ENCODE measurements around the gene ADGRD1.

- CAGE, long polyA plus RNA = no peak
- RRBS = no CpG with 5 or more reads among the region's 22 CpGs
These were observed 35.2 kb downstream of the SCARB1 start for GRCh38 chr12:124828177-124829211.

GRCh38 chr12:124938399-124939047 lies 24.1 kb upstream of the UBC start:
- CAGE, long polyA plus RNA = no peak
- RRBS = no CpG with 5 or more reads among the region's 8 CpGs

GRCh38 chr12:124992824-124993274 lies 596 bp upstream of the BRI3BP start:
- CAGE, long polyA plus RNA = no peak
- RRBS = no CpG with 5 or more reads among the region's 12 CpGs

DNA sequence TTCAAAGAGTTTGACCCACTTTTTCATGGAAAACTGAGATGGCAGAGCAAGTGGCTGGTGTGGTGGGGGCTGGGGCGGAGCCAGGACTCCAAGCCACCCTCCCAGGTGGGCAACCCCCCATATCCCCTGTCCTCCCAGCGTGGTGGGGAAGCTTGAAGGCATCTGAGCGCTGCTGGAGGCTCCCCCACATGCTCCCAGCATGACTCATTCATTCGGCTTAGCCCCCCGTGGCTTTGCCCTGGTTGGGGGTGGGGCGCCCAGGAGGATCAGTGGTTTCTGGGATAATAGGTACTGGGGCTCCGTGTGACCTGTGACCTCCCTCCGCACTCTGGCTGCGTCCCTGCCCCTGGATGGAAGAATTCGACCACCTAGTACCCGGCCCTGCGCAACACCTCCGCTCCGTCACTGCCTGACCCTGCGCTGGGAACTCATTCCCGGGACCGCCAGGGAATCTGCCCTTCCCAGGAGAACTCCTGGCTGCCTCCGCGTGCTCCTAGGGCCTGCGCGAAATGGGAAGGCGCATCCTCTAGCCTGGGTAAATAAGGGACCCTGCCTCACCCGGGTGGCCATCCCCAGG lies 887 bp upstream of the TMEM132B start:
- CAGE, long polyA plus RNA = no peak
- RRBS = 34% methylated on average over 7 of the region's 23 CpGs

DNA sequence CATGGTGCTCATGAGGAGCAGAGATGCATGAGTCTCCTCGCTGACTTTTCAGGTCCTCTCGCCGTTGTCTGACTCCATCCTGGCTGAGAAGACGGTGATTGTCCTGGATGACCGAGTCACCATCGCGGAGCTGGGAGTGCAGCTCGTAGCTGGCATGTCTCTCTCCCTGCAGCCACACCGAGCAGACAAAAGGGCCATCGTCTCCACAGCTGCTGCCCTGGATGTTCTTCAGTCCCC lies 466.1 kb downstream of the TMEM132B start:
- CAGE, long polyA plus RNA = no peak
- RRBS = no CpG with 5 or more reads among the region's 10 CpGs

DNA sequence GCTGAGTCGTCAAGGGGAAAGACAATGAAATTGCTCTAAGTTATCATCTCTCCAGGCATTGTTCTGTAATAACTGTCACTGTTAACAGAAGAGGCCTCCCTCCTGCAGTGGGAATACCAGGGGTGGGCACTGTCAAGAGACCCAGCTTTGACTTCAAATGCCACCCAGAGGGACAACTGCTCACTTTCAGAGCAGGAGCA lies 1256.1 kb downstream of the TMEM132B start:
- CAGE, long polyA plus RNA = no peak
- RRBS = no CpG with 5 or more reads among the region's 1 CpG

DNA sequence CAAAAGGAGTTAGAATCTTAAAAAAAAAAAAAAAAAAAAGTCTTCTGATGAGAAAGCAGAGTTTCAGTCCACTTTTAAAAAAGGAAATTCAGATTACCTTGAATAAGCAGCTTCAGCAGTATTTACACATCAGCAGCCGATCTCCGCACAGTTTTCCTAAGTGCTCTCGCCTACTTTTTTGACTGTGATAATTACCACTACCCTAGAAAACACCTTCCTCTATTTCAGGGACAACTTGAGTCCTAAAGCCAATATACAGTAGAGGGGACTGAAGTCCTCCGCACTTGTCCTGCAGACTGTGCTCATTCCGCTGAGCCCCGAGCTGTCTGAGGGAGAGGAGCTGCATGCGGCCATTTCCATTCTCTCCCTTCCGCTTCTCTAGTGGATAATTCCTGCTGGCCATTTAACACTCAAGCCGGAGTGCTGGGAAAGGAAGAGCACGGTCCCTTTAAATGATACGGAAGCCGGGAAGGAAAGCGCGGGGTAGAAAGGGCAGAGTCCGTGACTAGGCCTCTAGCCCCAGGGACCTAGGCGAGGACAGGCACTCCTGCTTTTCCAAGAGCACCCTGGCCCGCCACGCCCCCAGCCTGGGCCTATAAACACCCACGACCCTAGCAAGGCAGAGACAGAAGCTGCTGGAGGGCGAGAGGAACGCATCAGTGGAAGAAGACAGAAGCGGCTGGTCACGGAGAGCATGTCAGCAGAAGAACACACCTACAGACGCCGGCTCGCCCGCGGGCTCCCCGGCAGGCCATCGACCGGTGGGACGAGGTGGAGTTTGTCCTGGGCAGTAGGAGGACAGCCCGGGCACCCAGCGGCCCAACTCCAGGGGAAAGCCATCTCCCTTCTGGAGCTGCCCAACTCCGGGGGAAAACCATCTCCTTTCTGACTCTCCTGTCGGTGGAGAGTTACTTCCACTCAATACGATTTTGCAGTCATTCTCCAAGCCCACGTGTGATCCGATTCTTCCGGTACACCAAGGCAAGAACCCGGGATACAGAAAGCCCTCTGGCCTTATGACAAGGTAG lies 1206.7 kb upstream of the TMEM132C start:
- CAGE, long polyA plus RNA = no peak
- RRBS = 73% methylated on average over 9 of the region's 41 CpGs

GRCh38 chr12:127163013-127163341 lies 1104.0 kb upstream of the TMEM132C start:
- CAGE, long polyA plus RNA = no peak
- RRBS = no CpG with 5 or more reads among the region's 1 CpG

DNA sequence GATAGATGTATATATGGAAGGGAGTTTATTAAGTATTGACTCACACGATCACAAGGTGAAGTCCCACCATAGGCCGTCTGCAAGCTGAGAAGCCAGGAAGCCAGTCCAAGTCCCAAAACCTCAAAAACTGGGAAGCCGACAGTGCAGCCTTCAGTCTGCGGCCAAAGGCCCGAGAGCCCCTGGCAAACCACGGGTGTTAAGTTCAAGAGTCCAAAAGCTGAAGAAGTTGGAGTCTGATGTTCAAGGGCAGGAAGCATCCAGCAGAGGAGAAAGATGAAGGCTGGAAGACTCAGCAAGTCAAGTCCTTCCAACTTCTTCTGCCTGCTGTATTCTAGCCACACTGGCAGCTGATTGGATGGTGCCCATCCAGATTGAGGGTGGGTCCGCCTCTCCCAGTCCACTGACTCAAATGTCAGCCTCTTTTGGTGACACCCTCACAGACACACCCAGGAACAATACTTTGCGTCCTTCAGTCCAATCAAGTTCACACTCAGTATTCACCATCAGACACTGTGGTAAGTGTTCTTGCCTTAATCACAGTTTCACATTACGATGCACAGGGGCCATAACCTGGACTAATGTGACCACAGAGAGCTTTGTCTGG lies 1084.8 kb upstream of the TMEM132C start:
- CAGE, long polyA plus RNA = no peak
- RRBS = no CpG with 5 or more reads among the region's 9 CpGs

DNA sequence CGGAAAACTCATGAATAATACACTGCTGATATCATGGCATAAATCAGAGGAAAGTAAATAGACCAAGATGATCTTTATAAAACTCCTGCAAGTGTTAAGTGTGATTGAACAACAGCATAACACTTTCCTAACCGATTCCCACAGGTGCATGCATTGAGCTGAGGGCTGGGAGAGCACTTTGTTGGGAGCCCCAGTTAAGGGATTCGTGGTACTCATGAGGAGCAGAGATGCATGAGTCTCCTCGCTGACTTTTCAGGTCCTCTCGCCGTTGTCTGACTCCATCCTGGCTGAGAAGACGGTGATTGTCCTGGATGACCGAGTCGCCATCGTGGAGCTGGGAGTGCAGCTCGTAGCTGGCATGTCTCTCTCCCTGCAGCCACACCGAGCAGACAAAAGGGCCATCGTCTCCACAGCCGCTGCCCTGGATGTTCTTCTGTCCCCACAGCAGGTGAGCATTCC lies 643.0 kb upstream of the TMEM132C start:
- CAGE, long polyA plus RNA = no peak
- RRBS = no CpG with 5 or more reads among the region's 14 CpGs

DNA sequence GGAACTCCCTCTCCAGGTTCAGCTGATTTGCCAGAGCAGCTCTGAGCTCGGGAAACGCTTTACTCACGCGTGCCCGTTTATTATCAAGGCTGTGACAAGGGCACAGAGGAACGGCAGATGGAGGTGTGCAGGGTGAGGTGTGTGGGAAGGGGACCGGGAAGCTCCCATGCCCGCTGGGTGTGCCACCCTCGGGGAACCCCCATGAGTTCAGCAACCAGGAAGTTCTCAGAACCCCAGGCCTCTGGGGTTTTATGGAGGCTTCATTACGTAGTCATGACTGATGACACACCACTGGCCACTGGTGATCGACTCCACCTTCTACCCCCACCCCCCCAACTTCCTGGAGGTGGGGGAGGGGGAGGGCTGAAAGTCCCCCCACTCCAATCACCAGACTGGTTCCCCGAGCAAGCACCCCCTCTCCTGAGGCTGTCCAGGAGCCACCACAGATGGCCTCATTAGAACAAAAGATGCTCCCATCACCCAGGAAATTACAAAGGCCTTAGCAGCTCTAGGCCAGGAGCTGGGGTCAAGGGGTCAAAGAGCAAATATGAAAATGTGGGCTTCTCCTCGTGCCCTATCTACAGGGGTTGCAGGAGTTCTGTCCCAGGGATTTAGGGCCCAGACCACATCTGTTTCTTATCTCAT lies 31.8 kb downstream of the SLC15A4 start:
- CAGE, long polyA plus RNA = no peak
- RRBS = no CpG with 5 or more reads among the region's 13 CpGs

- CAGE, long polyA plus RNA = no peak
- RRBS = no CpG with 5 or more reads among the region's 12 CpGs
These were observed 20.0 kb downstream of the SLC15A4 start for GRCh38 chr12:128803632-128804215.

GRCh38 chr12:129530783-129531488 lies 372.9 kb downstream of the TMEM132D start:
- CAGE, long polyA plus RNA = no peak
- RRBS = no CpG with 5 or more reads among the region's 16 CpGs

DNA sequence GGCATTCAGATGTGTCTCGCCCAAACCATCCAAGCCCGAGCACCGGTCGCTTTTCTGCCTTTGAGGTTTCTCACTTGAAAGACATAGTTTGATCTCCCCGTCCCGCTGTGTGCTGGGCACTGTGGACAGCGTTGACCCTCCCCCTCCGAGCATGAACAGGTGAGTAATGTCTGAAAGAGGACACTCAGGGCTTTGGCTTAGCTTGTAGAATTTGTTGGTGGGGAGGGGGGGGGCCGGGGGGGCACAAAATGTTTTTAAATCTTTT lies 123.8 kb downstream of the TMEM132D start:
- CAGE, long polyA plus RNA = no peak
- RRBS = no CpG with 5 or more reads among the region's 9 CpGs

DNA sequence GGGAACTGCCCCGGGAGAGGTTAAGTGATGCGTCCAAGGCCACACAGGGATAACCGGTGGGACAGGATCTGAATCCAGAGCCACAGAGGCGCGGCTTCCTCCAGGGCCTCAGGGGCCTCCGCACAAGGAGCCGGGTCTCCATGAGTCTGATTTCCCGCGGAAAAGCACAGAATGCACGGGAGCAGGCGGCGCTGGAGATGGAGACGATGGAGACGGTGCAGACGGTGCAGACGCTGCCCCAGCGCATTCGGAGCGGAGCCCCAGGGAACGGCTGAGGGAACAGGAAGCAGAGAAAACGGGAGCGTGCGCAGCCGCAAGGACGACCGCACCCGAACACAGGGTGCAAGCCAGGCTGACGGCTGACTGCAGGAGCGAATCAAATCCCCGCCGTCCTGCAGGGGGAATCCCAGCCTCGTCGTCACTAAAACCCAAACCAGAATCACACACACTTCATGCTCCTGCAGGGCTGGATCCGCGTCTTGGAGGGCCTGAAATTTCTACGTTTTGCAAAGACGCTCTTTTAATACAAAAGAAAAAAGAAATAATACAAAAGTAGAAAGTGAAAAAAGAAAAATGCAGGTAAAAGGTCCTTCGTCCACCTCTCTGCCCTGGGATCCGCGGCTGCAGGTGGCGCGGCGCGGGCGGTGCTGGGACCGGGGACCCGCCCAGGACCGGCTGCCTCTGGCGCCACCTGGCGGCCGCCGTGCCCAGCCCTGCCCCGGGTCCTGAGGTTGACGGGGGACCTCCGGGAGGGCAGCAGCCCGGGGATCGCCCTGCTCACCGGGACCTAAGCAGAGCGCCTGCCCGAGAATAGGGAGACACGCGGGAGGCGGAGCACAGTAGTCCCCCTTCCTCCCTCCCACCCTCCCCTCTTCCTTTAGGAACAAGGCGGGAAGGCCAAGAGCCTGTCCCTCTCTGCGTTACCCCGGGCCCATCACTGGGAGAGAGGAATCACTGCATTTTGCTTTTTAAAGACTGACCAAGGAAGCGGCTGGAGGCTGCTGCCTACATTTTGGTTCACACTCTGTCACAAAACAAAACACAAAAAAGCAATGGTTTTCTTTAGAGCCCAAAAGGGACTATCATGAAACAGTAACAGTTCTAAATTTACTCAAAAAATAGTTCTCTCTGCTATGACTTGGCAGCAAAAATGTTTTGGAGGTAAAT lies 20.2 kb downstream of the STX2 start:
- CAGE, long polyA plus RNA = no peak
- RRBS = 41% methylated on average over 11 of the region's 67 CpGs

DNA sequence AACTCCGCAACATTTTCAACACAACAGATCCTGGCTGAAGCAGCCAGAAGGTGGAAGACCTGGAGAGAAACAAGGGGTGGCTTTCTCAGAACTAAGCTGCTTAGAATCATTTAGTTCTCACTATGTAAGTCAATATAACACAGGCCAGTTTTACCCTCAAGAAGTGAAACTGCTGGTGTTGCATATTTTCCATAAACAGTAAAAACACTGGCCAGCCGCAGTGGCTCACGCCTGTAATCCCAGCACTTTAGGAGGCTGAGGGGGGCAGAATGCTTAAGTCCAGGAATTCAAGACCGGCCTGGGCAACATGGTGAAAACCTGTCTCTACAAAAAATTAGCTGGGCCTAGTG lies 11.7 kb downstream of the STX2 start:
- CAGE, long polyA plus RNA = no peak
- RRBS = no CpG with 5 or more reads among the region's 4 CpGs

DNA sequence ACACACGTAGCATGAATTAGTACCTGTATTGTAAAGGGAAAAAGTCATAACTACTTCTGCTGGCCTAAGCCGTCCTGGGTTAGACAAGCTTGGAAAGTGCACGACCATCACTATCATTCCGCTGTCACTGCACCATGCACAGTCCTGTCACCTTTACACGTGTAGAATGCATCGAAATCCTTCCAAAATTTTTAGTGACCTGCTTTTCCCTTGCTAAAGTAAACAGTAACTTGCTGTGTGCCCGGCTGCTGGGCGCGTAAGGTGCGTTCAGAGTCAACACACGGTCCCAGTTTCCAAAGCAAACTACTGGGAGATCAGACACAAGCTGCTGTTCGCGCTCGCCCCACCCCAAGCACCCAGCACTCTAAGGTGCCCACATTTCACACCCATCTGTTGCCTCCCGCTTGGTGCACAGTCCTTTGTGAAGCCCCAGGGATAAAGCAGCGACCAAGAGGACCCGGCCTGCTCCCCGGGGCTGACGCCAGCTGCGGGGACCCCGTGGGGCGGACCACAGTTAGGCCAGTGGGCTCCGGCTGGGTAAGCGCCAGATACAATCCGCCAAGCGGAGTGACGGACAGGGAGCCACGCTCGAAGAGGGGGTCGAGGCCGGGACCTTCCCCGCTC lies 776 bp downstream of the STX2 start:
- CAGE, long polyA plus RNA = no peak
- RRBS = 1% methylated on average over 14 of the region's 32 CpGs

- CAGE, long polyA plus RNA = no peak
- RRBS = no CpG with 5 or more reads among the region's 39 CpGs
These were observed 1.1 kb upstream of the RAN start for GRCh38 chr12:130870496-130871375.

DNA sequence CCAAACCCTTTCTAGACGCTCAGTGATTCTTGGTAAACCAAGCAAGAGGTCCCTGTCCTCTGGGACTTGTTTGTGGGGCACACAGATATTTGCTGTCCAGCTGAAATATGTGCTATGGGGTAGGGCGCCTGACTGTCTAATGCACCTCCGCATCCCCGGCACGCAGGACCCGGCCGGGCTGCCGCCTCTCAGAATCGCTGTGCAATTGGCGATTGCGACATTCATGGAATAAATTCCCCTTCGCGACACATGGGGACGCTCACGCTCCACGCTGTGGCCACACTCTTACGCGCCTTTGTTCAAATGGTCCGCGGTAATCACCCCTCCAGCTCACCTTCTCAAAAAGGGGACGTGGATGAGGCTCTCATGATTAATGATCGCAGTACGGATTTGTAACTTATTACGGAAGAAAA lies 37.6 kb upstream of the ADGRD1 start:
- CAGE, long polyA plus RNA = no peak
- RRBS = no CpG with 5 or more reads among the region's 24 CpGs

GRCh38 chr12:130953604-130954354 lies at the start of gene ADGRD1:
Gene ADGRD1, plus strand, starts transcription at chr12:130953907.
- CAGE, long polyA plus RNA = start-site peak on the plus strand at chr12:130953925-130953998, 241 and 60 reads in 2 replicates; start-site peak on the plus strand at chr12:130954270-130954309, 22 and 24 reads in 2 replicates
- RRBS = no CpG with 5 or more reads among the region's 23 CpGs